SP-49 (cell line): ENCODE measurements around a stretch of chr12.

DNA sequence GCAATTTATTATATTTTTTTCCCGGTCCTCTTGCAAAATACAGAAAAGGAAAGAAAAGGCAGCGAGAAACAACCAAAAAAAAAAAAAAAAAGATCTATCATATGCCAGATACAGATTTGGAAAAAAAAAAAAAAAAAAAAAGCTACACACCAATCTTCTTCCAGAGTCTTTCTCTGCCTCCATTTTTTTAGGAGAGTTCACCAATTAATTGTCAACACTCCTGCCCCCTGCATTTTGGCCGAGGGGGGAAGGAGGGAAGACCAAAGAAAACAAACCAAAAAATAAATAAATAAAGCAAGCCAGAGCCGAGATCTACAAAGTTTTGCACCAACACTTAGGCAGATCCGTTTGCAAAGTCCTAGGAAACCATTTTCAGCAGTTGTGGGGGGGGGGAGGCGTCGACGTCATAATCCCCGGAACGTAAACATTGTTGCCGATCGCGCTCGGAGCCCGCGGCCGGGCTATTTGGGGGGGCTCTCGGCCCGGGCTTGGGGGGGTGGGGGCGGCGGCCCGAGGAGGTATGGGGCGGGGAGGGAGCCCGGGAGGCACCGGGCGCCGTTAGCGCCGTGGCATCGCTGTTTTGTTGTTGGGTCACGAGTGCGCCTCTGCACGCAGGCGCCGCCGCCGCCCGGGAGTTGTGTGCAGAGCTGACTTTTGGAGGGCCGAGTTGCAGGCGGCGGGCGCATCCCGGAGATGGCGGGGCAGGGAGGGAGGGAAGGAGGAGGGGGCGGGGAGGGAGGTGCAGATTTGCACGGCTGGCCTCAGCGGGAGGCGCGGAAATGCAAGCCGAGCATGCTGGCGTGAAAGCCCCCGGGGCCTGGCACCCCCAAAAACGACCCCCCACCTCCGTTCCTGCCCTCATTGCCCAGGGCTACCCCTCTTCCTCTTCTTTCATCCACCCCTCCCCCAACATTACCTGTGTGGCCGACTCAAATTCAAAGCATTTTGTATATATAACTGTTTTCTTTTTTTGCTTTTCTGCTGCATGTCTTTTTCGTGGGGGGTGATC, 649 bp downstream of the KDM2B start:
- PRO-cap, result bidirectional peak, plus-strand start at position 516 of the sequence, minus-strand start at position 349 of the sequence; bidirectional peak, plus-strand start at position 644 of the sequence, minus-strand start at position 582 of the sequence

DNA sequence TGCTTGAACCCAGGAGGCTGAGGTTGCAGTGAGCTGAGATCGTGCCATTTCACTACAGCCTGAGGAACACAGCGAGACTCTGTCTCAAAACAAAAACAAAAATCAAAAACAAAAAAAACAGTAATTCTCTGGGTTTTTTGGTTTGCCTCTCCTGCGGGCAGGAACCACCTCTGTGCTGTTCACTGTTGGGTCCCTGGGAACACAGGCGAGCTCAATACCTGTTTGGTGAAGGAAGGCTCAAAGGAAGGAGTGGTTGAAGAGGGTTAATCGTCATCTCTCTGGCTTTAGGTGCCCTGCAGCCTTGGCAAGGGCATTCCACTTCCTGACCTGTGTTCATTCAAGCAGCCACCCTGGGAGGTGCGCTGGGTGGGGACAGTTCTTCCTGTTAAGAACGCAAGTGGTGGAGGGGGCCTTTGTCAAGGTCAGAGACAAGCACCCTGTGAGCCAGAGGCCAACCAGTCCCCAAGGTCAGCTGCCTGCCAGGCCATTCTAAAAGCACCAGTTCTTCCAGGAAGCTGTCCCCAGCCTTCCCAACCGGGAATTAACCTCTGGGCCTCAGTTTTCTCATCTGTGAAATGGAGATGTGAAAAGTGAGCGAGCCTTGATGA, 6.4 kb downstream of the RHOF start:
- PRO-cap, result no peak

DNA sequence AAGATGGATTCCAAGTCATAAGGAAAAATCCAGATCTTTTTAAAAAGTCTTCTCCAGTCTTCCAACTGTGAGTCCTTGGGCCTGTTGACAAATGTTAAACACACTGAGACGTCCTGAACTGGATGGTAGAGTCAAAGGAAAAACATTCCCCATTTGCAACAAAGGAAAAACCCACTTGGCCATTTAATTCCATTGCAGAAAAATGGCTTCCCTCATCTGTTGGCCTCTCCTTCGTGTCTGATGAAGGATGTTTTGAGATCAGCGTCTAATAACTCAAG, 1.2 kb upstream of the SETD1B start:
- PRO-cap, result bidirectional peak, plus-strand start outside the sequence, minus-strand start at position 242 of the sequence

DNA sequence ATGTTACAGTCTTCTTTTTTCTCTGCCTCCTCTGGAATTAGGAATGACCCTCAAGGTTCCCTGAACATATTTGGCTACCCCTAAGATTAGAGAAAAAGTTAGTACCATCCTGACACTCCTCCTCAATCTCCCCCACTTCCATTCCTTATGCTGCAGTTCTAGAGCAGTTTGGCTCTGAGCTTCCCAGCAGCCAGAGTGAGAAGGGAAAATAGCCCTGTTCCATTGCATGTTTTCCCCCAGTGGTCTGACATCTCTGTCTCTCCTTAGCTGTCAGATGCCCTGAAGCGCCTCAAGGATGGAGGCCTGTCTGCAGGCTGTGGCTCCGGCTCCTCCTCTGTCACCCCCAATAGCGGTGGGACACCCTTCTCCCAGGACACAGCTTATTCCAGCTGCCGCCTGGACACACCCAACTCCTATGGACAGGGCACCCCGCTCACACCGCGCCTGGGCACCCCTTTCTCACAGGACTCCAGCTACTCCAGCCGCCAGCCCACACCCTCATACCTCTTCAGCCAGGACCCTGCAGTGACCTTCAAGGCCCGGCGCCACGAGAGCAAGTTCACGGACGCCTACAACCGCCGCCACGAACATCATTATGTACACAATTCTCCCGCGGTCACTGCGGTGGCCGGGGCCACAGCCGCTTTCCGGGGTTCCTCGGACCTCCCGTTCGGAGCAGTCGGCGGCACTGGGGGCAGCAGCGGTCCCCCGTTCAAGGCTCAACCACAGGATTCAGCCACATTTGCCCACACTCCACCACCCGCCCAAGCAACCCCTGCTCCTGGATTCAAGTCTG, 5.7 kb downstream of the SETD1B start:
- PRO-cap, result no peak

GRCh38 chr12:121857260-121858041, 1.2 kb downstream of the HPD start:
- PRO-cap, result no peak

GRCh38 chr12:121860142-121860841, 1.6 kb upstream of the HPD start:
- PRO-cap, result no peak

DNA sequence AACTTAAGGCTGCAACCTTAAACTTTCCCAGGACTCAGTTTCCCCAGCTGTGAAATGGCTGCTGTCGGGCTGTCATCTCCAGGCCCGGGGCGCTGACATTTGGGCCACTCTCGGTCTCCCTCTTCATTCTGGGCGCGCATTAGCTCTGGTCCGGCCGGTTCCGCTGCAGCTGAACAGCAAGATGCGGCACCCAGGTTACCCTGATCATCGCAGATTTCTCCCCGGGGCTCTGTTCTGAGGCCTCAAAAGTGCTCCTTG, 929 bp upstream of the BCL7A start:
- PRO-cap, result no peak

GRCh38 chr12:122051106-122051621, 27.4 kb upstream of the MLXIP start:
- PRO-cap, result no peak

GRCh38 chr12:122063802-122064743, 14.5 kb upstream of the MLXIP start:
- PRO-cap, result no peak

DNA sequence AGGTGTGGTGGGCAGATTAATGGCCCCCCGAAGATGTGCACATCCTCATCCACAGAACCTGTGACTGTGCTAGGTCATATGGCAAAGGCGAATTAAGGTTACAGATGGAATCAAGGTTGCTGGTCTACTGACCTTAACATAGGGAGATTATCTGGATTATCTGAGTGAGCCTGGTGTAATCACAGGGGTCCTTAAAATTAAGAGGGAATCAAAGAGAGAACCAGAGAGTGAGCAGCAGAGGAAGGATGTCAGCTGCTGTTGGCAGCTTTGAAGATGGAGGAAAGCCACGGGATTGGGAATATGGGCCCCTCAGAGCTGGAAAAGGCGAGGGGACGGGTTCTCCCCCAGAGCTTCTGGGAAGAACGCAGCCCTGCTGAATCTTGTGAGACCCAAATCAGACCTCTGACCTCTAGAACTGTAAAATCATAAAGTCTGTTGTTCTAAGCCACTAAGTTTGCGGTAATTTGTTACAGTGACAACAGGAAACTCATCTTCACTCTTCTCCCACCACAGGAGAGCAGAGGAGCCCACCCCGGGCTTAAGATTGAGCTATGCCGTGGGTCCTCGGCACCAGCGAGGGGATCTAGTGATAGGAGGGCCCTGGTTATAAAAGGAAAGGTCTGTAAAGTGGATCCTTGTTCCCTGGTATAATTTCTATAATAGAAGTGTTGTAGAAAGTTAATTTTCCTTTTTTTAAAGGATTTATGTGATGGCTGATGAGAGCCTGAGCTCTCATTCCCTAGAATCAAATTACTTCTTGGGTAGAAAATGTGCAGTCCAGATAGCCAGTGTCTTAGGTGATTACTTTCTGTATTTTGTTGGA, 7.5 kb downstream of the MLXIP start:
- PRO-cap, result no peak

DNA sequence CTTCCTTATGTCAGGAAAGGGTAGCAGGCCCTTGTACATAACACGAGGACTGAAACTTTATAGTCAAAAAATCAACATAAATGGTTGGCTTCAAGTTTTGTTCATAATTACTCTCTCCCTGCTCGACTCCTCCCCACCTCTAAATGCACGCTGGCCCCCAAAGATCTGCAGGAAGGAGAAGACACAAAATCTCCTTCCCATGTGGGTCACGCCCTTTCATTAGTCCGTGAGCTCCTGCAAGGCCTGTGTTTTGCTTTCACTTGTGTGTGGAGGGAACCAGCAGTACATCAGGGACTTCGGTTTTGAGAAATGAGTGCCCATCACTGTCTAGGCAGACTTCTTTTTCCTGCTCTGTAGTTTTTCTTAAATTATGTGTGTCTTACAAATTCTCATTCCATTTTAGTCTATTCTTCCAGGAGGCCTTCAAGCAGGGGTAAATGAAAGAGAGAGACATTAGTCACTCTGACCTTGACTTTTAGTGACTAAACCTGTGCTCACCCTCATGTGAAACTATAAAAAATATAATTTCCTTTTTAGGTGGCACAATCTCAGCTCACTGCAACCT, 30.0 kb downstream of the MLXIP start:
- PRO-cap, result no peak

GRCh38 chr12:122123173-122123746, 44.7 kb downstream of the MLXIP start:
- PRO-cap, result no peak

DNA sequence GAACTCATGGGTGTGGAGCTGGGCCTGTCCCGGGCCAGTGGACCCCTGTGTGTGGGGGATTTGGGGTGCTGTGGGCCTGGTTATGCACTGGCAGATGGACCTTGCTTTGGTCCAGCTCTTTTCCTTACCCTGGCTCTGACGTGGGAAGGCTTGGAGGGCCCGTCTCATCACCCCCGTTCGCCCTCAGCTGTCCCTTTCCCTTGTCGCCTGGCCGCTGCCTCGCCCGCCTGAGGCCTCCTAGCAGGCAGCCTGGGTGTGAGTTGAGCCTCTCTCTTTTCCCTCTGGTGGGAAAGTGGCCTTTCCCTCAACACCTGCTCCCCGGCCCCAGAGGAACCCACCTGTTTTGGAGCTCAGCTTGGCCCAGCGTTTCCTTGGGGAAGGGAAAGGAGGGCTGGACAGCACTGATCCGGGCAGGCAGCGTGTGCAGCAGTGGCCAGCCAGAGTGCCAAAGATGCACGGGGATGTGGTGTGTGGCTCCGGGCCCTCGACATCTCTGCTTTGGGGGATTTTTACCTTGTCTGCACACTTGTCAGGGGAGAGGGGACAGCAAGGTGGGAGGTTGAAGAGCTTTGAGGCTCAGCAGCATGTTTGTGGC, 28.2 kb downstream of the IL31 start:
- PRO-cap, result no peak

DNA sequence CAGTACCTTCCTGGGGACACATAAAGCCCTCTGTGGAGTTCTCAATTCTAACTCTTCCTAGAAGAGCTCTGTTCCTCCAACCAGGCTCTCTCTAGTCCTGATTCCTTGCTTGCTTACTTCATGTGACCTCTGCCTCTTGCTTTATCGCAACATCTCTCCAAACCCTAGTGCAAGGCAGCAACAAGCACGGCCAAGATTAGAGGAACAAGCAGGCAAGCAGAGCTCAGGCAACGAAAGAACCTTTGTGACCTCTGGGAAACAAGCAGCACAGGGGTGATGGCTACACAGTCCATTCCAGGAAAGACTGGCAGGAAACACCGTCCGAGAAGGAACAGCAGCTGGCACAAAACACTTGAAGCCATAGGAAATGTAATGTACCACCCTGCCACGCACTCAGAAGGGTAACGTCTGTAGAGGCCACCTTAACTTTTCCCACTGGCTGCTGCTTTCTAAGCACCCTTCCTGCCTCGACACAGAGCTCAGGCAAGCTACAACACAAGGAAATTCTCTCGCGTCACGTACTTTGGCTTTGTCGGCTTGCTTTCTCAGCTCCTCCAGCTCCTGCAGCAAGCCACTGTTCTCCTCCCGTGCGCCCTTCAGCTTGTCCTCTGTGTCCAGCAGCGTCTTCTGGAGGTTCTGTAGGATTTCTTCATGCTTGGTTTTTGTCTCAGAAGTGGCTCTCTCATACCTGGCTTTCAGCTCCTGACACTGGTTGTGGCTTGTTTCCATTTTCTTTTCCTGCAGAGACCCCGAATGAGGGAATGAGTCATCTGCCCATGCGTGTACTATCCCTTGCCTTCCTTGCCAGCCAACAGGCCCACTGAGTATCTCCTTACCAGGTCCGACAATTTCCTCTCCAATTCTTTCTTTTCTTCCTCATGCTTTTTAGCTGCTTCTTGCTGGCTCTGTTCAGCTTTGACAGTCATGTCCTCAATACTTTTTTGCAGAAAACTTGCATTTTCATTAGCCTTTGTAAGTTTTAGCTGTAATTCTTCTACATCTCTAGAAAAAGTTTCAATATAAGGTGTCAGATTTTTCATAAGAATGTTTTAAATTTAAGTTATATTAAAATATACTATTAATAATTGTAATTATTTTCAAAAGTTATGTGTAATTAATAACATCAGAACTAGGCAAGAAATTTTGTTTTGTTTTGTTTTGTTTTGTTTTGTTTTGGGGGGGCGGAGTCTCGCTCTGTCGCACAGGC, 61.5 kb upstream of the VPS33A start:
- PRO-cap, result no peak

- PRO-cap, result no peak
These were observed 28.7 kb downstream of the CLIP1 start for GRCh38 chr12:122393611-122394256.

DNA sequence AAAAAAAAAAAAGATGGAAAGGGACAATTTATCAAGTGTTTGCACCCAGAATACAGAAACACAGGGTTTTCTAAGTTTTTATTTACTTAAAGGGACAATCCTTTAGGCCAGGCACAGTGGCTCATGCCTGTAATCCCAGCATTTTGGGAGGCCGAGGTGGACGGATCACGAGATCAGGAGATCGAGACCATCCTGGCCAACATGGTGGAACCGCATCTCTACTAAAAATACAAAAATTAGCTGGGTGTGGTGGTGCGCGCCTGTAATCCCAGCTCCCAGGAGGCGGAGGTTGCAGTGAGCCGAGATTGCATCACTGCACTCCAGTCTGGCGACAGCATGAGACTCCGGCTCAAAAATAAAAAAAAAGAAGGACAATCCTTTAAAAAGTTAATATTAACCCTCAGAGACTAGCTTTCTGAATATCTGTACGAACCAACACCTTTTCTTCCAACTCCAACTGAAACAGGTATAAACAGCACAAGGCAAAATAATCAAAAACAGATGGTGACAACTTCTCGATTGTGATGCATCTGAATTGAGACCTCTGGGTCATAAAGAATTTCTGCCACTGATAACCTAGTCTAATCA, 27.9 kb downstream of the CLIP1 start:
- PRO-cap, result no peak

GRCh38 chr12:122412821-122413247, 9.6 kb downstream of the CLIP1 start:
- PRO-cap, result no peak

- PRO-cap, result no peak
These were observed 15.0 kb upstream of the CLIP1 start for GRCh38 chr12:122437492-122437925.

DNA sequence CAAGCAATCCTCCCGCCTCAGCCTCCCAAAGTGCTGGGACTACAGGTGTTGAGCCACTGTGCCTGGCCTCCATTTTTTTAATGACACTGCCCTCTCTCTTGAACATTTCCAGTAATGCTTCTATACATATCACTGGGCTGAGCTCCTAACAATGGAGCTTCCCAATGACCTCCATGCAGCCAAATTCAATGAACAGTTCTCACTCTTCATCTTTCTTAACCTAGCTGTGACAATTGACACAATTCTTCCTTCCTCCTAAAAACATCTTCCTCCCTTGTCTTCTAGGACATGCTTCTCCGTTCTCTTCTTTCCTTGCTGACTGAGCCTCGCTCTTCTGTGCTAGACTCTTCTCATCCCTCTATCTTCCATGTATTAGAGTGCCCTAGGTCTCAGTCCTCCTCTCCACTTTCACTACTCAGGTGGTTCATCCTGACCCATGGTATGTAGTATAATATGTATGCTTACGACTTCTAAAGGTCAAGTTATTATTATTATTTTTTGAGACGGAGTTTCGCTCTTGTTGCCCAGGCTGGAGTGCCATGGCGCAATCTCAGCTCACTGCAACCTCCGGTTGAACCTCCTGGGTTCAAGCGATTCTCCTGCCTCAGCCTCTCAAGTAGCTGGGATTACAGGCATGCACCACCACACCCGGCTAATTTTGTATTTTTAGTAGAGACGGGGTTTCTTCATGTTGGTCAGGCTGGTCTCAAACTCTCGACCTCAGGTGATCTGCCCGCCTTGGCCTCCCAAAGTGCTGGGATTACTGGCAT, 15.9 kb downstream of the ZCCHC8 start:
- PRO-cap, result no peak

DNA sequence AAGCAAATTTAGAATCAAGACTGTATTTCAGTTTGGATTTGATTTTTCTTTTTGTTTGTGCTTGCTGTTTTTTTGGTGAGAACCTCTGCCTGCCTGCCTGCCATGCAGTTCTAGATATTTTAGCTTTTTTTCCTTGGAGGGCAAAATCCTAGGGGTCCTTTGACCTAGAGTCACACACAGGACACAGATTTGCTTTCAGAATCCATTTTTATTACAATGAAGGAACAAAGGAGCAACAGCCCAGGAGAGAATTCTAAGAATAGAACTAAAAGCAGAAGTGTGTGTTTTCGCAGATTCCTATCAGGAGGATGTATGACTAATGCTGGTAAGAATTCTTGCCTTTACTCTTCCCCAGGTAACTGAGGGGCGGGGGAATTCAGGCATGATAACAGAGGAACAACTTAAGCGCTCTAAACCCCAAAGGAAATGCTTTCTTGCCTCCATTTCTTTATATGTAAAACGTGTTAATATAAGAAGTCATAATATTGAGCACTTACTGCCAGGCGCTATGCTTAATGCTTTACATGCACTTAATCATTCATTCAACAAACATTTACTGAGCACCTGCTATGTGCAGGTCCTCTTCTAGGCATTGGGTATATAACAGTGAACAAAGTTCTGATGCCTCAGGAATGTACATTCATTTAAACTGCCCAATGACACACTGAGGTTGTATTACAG, 4.6 kb downstream of the HCAR1 start:
- PRO-cap, result no peak